Occipital lobe (tissue), 2 donors: ENCODE data around the gene UBE2N.

GRCh38 chr12:92297743-92298393, 152.2 kb upstream of the BTG1 start:
- RAMPAGE, long total RNA: no peak

DNA sequence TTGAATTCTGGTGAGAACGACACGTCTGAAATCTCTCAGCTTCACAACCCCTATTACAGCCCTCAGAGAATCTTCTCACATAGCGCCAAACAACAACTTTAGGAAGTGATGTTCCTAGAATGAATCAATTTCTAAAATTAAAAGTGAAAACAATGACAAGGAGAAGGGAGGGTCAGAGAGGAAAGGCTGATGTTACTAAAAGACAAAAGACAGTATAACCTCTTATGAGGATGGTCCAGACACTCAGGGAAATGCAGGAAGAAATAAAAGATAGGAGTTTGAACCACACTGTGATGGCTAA, 270.8 kb upstream of the BTG1 start:
- RAMPAGE, long total RNA: no peak

DNA sequence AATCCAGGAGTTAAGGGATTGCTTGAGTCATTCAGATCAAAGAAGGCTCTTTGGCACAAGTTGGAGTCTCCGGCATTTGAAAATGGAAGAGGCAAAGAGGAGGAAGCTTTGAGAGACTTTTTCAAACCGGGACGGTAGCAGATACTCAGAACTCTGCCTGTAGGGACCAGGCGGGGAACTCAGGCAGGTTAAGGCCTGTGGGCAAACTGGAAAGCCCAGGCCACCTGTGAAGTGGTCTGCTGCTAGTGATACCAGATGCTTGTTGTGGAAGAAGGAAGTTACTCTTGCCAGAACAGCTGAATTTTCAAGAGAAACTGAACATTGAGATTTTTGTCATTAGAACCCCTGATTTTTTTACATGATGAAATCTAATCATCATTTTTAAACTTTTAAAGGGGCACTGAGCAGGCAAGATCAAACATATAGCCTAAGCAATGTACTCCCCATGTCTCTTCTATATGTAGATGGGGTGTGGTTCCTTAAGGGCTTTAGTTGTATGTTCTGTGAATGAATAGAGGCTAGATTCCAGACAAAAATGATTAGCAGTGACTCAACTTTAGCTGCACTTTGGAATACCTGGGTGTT, 256.9 kb upstream of the PLEKHG7 start:
- RAMPAGE, long total RNA: no peak

DNA sequence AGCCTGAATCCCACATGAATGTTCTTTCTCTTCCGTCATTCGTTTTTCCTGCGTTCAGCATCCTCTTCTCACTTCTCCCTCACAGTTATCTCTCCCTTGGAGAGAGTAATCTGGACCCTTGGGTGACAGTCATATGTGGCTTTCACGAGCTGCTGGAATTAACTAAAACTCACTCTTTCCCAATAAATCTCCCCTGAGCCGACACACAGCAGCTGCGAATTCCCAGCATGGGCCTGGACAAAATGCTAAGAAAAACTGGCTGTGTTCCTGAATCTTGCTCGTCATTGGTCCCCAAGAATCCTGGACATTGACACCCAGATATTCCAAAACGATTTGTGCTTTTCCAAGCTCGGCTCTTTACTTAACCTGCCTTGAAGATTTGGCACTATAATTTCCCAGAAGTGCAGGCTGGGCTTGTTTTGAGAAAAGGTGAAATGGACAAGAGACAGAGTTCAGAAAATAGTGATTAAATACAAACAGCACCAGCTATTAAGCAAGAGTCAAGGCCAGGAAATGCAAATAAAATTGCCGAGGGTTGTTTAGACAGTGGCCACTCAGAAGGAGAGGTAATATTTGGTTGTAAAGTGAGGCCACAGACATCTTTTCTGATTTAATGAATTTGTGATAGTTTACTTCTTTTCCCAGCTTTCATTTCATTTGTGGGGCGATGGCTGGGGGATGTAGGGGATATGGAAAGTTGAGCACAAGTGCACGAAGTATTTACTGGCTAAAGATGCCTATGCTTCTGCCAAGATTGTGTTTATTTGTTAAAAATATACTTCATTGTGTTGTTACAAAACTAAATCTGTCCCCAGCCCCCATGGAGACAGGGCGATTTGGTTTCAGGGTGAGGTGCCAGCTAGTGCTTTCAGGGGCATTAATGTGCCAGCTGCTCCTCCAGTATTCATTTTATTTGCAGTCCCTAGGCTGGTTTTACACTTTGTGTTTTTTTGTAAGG, 199.2 kb upstream of the PLEKHG7 start:
- RAMPAGE, long total RNA: no peak

DNA sequence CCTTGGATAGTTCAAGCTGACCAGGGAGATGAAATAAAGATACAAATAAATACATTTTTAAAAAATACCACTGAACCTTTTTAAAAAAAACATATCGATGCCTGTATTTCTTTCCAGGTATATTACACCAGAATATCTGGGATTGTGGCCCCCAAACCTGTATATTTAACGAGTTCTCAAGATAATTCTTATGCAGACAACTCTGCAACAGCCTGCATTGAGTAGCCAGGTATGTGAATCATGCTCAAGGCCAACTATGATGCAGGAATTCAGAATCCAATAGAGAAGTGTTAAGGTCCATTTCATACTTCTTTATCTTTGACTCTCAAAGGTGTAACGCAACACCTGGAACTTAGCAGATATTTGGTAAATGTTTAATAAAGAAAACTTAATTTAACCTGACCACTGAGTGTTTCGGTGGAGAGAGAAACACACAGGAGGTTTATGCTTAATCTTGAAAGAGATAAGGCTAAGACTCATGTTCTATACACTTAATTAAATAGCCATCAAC, 156.6 kb upstream of the PLEKHG7 start:
- RAMPAGE, long total RNA: no peak

DNA sequence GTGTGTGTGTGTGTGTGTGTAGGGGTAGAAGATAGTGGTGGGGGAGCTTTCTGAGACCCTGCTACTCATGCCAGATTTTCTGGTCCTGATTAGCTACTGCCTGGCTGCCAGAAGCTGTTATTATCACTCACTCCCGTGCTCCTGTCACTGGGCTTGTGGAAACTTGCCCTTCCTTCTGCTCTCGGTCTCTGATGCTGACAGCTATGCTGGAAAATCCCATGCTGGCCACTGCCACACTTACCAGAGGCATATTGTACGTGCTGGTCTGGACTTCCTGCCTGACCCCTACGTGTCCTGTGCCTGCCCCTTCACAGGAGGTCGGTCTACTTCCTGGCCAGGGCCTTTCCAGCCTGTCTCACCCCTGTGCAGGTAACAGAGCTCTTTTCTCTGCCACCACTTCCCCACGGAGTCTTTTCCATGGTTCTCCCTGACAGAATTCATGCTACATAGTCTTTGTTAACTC, 149.4 kb upstream of the PLEKHG7 start:
- RAMPAGE, long total RNA: no peak

DNA sequence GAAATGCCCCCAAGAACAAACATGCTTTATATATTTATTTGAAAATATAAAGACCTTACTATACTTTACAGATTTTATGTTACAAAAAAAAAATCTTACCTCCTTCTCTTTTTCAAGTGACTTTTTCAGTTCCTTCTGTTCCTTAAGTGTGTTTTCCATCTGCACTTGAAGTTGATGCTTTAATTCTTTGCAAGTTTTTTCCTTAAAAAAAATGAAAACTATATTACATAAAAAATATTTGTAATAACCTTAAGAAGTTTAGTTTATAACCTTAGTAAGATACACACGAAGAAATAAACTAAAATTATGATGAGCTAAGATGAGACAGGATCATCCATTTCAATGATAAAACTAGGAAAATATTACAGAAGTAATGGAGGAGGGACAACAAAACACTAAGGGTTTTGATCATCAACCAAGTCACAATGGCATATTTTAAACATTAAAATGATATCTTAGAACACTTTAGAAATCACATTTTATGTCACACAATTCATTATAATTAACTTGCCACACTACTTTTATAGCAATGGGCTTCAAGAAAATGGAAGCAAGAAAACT, 98.8 kb downstream of the PLEKHG7 start:
- RAMPAGE, long total RNA: no peak

- RAMPAGE, long total RNA: no peak
Measured at GRCh38 chr12:92927831-92928399, 1.2 kb downstream of the EEA1 start.

DNA sequence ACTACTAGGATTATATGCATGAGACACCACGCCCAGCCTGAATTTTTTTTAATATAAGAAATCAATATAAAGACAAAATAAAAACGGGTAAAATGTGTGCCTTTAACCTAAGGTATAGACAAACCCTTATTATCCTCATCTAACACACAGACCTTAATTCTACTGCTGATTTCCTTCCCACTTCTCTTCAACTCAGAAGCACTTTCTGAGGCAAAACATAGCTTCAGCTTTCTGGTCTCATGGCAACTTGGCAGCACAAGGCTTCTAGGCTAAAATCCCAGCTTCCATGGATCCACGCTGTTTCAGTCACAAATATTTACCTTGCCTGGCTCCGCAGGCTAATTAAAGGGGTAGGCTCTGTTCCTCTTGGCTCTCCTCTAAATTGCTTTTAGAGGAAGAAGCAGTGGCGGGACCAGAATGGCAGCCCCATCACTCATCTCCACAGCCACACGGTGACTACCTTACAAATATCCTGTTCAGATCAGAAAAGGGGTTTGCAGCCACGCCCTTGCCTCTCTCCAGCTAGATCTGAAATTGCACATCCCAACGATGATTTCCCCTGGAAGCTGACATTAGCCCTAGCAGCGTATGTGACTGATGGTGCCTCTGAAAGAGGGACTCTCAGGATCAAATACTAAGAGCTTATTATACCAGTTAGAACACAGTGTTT, 221.6 kb upstream of the NUDT4 start:
- RAMPAGE, long total RNA: no peak

- RAMPAGE, long total RNA: no peak
Measured at GRCh38 chr12:93166771-93167333, 210.9 kb upstream of the NUDT4 start.

GRCh38 chr12:93214891-93215248, 162.9 kb upstream of the NUDT4 start:
- RAMPAGE, long total RNA: no peak

GRCh38 chr12:93379322-93379585, 1.5 kb downstream of the NUDT4 start:
- RAMPAGE, long total RNA: no peak

GRCh38 chr12:93381421-93382077, 3.8 kb downstream of the NUDT4 start:
- RAMPAGE, long total RNA: no peak

DNA sequence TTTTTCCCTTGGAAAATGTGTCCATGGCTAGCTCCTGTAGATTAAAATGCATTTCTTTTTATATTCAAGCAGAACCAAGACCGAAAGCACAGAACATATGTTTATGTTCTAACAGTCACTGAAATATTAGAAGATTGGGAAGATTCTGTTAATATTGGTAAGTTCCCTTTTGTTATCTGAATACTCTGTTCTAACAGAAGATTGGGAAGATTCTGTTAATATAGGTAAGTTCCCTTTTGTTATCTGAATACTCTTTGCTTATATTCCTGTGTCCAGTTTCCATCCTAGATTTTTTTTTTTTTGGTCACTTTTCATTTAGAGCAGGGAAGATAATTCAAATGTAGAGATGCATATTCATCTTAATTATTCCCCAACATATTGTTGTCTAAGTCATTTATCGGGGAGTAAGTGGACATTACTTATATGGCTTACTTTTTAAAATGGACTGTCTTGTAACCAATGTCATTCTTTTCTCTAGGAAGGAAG, 21.0 kb downstream of the NUDT4 start:
- RAMPAGE, long total RNA: no peak

GRCh38 chr12:93441454-93442617, at the start of gene UBE2N:
UBE2N (minus strand) TSS chr12:93441947.
- RAMPAGE, long total RNA: start-site peak on the minus strand at chr12:93441902-93441965, 5,151 and 2,243 reads in 2 replicates; start-site peak on the plus strand at chr12:93442128-93442186, 11 and 8 reads in 2 replicates

- RAMPAGE, long total RNA: no peak
Measured at GRCh38 chr12:93466979-93467340, 354 bp upstream of the MRPL42 start.

GRCh38 chr12:93570114-93570696, 2.3 kb upstream of the SOCS2 start:
- RAMPAGE, long total RNA: no peak

- RAMPAGE, long total RNA: no peak
Measured at GRCh38 chr12:93573299-93573729, 839 bp downstream of the SOCS2 start.

GRCh38 chr12:93705867-93706708, 28.9 kb downstream of the CRADD start:
- RAMPAGE, long total RNA: no peak

- RAMPAGE, long total RNA: no peak
Measured at GRCh38 chr12:93727815-93728261, 50.7 kb downstream of the CRADD start.